Ureter (tissue), 1 donor: ENCODE results near the genes CYP2F1, CCDC97, B9D2 and B3GNT8.

- PRO-cap, result no peak
These were observed 10.2 kb downstream of the PLD3 start for GRCh38 chr19:40358565-40359135.

DNA sequence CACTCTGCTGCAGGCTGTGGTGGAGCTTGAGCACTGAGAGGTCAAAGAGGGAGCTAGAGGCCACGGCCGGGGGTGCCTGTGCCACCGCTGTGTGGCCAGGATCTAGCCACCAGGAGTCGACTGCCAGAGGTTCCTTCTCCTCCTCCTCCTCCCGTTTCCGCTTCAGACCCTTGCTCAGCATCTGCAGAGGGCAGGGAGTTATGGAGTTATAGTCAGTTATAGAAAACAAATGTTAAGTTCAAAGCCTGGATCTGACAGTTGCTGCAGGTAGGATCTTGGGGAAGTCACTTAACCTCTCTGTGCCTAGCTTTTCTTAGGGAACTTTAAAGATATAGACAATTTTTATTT lies 2.5 kb downstream of the SERTAD1 start:
- PRO-cap, result no peak

DNA sequence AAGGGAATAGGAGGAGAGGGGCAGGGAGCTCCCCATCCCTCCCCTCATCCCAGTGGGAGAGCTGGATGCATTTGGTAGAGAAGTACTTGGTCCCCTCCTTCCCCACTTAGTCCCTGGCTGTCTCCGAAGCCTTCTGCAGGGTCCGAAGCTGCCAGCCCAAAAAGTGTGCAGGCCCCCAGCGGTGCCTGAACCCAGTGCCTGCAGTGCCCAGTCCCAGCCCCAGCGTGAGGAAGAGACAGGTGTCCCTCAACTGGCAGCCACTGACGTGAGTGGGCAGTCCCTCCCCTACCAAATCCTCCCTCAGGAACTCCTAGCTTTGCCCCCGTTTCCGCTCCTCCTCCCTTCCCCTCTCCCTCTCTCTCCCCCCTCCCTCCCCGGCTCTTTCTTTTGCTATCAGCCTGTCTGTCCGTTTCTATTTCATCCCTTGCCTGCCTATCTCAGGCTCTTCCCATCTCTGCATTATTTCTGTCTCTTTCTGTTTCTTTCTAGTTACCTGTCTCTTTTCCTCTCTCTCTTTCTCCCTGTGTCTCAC lies 1.8 kb upstream of the LTBP4 start:
- PRO-cap, result no peak

DNA sequence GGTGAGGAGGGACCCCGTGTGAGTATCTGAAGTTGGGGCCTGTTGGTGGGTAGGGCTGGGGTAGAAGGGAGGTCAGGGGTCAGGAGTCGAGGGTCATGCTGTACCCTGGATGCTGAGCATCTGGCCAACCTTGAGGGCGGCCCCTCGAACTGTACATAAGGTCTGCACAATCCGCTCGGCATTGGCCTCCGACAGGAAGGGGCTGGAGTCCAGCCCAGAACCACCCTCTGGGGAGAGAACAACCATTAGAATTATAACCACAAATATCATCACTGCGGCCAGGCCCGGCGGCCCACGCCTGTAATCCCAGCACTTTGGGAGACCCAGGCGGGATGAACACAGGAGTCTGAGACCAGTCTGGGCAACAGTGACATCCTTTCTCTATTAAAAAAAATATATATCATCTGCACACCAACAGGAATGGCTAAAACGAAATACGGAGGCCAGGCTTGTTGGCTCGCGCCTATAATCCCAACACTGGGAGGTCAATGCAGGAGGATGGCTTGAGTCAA lies 11.4 kb downstream of the COQ8B start:
- PRO-cap, result no peak

GRCh38 chr19:40720427-40720976 lies 3.6 kb downstream of the ITPKC start:
- PRO-cap, result bidirectional peak, plus-strand start at chr19:40720837, minus-strand start at chr19:40720722

DNA sequence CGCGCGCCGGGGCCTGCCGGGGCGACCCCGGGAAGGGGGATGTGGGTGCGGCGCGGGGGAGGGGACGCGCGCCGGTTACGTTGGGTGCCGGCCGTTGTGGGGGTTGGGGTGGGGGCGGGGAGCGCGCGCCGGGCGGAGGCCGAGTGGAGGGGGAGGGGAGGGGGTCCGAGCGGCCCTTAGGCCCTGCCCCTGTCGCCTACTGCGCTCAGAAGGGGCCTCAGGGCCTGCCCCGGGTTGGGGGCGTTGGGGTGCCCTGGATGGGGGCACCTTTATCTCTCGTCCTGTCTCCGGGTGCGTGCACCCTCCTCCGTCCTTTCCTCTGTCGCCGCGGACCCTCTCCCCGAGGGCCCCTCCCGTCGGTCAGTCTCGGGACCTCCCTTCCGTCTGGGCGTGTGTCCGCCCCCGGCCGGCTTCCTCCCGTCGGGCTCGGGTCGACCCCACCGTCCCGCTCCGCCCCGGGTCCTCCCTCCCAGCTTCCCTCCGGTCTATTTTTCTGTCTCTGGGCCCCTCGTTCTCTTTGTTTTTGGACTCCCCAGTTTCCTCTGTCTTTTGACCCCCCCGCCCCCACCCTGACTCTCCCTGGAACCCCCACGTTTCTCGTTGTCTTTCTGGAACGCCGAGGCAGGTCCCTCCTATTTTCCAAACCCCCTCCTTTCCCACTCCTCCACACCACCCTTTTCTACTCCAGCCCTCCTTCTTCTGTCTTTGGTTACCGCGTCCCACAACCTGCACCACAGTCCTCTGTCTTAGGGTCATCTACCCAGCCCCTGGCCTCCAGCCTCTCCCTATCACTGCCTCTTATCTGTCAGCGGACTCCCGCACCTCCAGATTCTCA lies 574 bp downstream of the EGLN2 start:
- PRO-cap, result bidirectional peak, plus-strand start at position 448 of the sequence, minus-strand start at position 368 of the sequence

GRCh38 chr19:40800362-40800666 lies 1.3 kb downstream of the EGLN2 start:
- PRO-cap, result no peak

- PRO-cap, result no peak
These were observed 6.4 kb downstream of the EGLN2 start for GRCh38 chr19:40804954-40806190.

- PRO-cap, result bidirectional peak, plus-strand start at chr19:40810888, minus-strand start at chr19:40810744
These were observed 11.8 kb downstream of the EGLN2 start for GRCh38 chr19:40810587-40811458.

GRCh38 chr19:40941673-40942357 lies 49.3 kb upstream of the CYP2B6 start:
- PRO-cap, result no peak

- PRO-cap, result no peak
These were observed at the start of gene CYP2F1 for GRCh38 chr19:41114240-41114724. TSS of gene CYP2F1 (plus strand) at chr19:41114432.

- PRO-cap, result unidirectional peak, minus-strand start at chr19:41263495; bidirectional peak, plus-strand start at chr19:41264006, minus-strand start at chr19:41263741
These were observed 558 bp upstream of the HNRNPUL1 start for GRCh38 chr19:41263352-41264275.

DNA sequence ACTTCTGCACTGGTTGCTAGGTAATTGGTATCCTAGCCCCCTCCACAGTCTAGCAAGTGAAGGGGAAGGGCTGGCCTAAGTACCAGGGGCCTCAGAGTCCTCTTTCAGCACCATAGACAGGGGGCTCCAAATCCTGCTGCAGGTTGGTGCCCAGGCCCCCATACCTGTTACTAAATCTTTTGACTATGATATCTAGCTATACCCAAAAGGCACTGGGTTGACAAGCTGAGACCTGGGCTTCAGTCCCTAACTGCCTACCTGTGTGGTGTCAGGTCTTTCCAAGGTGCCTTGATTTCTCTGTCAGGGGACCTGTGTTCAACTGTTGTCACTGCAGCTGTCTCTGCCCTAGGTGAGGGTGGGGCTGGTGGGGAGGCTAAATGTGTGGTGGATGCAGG lies 4.0 kb upstream of the CCDC97 start:
- PRO-cap, result no peak

DNA sequence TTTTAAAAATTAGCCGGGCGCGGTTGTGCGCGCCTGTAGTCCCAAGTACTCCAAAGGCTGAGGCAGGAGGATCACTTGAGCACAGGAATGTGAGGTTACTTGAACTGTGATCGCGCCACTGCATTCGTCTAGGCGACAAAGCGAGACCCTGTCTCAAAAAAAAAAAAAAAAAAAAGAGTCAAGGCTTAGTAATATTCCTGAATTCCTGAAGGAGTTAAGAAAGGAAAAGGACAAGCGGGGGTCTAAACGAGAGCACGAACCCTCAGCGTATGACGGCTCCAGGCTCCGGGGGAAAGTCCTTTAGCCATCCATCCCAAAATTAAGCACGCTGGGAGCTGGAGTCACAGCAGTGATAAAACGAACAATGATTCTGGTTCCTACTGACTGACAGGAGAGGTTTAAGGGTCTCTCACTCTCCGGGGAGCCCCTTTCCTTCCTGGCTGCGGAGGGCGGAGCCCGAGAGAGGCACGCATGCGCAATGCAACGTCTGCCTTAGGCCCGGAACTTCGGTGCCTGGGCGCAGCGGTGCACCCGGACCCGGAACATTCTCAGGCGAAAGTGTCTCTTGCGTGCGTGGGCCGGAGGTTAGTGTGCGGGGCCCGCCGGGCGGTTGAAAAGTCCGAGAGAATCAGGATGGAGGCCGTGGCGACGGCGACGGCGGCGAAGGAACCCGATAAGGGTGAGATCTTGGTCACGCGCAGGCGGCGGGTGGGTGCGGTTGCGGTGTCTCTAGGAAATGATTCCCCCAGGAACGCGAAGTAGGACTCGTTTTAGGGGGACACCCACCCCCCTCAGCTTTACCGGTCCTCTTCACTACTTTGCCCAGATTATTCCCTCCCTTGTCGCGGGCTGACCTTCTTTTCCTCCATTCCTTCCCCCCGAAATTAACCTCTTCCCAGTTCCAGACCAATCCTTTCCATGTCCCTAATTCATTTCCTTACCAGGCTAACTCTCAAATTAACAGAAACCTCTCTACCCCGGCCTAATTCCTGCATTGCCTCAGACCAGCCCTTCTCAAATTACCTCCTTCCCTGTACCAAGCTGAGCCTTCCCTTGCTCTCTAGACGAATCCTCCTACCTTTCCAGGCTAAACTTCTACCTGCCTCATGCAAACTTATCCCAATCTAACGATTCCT lies at the start of gene CCDC97:
TSS of gene CCDC97 (plus strand) at position 495 of the 1,136 bp plus-strand sequence.
- PRO-cap, result bidirectional peak, plus-strand start at position 591 of the sequence, minus-strand start at position 438 of the sequence; bidirectional peak, plus-strand start at position 785 of the sequence, minus-strand start at position 710 of the sequence

DNA sequence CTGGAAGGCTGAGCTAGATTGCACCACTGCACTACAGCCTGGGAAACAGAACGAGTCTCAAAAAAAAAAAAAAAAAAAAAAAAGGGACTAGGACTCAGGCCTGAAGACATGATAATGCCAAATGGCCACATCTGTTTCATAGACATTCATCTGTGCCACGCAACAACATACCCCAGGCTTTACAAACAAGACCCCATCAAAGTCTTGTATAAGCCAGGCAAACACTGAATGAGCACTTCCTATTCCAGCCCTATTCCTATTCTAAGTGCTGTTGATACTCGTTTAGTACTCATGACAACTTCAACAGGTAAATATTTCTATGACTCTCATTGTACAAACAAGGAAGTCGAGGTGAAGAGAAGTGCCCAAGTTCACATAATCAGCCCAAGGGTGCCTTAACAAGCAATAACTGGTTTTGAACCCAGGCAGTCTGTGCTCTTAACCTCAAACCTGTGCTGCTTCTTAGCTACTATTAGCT lies 1.6 kb downstream of the B9D2 start:
- PRO-cap, result no peak

DNA sequence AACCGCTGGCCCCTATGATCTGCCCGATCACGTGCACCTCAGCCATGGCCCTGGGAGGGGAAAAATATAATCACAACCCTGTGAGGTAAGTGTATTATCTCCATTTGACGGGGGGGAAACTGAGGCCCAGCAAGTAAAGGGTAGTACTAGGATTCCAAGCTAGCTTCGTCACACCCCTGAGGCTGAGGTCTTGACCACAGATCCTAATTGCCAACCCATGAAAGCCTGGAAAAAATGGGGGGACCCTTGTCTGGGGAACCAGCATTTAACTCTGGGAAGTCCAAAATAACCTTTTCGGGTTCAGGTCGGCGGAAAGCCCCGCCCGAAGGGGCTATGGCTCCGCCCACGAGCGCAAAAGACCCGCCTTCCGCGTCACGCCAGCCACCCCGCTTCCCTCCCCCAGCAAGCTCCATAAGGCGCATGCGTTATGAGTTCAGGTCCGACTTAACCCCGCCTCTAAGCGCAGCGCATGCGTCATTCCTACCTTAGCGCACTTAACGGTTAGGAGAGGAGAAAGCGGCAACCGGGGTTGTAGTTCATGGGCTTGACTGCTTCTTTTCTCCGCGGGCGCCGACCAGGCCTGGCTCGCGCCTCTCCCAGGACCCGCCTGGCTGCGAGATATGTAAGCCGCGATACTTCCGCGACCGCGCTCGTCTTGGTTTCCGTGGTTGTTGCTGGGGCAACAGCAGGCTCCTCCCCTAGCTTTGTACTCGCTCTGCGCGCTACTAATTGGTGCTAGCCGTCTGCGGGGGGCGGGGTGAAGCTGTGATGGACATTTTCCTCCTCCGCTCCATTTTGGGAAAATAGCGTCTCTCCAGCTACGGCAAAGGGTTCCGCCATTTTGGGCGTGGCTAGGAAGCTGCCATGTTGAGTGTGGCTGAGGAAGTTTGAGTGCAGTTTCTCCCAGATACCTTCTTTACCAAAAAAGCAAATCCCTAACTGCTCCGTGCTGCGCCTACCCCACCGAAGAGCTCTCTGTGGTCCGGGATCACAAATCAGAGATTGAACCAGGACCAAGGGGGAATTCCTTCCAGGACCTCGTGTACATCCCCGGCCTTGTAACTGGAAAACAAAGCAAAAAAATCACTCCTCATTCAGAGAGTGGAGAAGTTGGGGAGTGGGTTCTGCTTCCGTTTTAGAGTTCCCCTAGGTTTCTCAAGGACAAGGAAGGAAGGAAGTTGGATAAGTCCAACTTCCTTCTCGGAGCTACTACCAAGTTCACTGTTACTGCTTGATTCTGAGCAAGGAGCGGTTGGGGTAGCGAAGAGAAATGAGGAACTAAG lies at the start of gene B9D2:
TSS of gene B9D2 (minus strand) at position 676 of the 1,283 bp plus-strand sequence.
- PRO-cap, result bidirectional peak, plus-strand start at position 500 of the sequence, minus-strand start at position 404 of the sequence; bidirectional peak, plus-strand start at position 858 of the sequence, minus-strand start at position 673 of the sequence

GRCh38 chr19:41414363-41414747 lies 12.8 kb downstream of the B3GNT8 start:
- PRO-cap, result no peak

- PRO-cap, result bidirectional peak, plus-strand start at chr19:41427564, minus-strand start at chr19:41427348
These were observed at the start of gene B3GNT8 for GRCh38 chr19:41427257-41427638. TSS of gene B3GNT8 (minus strand) at chr19:41427374.

DNA sequence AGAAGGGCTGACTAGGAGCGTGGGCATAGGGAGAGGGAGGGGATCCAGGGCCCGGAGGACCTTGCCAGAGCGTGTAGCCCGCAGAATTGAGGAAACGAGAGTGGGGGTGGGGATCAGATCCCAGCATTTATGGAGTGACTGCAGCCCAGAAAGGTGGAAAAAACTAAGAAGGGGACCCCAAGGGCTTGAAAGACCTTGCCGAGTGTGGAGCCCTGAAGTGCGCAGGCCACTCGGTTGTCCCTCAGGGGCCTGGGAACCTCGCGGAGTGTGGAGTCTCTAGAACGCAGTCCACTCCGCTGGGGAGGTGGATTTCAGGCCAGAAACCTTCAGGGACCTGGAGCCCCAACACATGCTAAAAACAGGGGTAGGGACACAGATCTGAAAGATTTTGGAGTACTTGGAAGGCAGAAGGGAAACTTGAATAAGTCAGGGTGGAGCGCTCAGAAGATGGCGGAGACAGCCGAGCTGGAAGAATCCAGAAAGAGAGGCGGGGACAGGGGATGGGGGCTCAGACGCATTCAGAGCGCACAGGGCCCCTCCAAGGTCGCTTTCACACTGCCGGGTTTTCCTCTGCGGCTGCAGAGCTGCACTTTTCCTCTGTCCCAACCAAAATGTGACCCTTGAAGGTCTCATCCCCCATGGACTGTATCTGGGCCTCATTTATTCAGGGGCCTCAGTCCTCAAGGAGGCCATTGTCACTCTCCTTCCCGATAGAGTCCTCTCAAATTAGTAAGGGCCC lies 56.8 kb downstream of the ERICH4 start:
- PRO-cap, result no peak

GRCh38 chr19:41530682-41531416 lies 45.1 kb upstream of the CEACAM21 start:
- PRO-cap, result no peak